ENCODE data around the gene SGF29.

DNA sequence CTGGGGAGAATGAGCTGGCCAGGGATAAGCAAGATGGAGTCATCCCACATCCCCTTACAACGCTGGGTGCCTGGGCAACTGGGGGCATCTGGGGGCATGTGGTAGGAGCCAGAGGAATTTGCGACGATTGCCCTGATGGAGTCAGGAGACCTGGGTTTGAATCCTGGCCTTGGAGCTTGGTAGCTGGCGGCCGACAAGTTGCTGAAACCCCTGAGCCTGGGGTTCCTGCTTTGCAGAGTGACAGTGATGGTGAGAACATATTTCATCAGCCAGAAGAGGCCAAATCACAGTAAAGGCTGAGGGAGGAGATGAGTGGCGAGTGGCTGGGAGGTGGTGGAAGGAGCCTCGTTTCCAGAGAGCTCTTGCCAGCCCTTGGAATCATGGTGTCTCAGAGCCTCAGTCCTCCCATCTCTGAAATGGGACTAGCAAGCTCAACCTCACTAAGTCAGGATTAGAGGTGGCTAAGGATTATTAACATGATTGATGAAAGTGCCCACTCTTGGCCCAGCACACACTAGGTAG, 42.9 kb downstream of the IL4R start:
- PRO-cap, 2 experiments = no peak in any of the 2 experiments

GRCh38 chr16:27362219-27363223, 39.5 kb upstream of the IL21R start:
- PRO-cap, 2 experiments = no peak in any of the 2 experiments

DNA sequence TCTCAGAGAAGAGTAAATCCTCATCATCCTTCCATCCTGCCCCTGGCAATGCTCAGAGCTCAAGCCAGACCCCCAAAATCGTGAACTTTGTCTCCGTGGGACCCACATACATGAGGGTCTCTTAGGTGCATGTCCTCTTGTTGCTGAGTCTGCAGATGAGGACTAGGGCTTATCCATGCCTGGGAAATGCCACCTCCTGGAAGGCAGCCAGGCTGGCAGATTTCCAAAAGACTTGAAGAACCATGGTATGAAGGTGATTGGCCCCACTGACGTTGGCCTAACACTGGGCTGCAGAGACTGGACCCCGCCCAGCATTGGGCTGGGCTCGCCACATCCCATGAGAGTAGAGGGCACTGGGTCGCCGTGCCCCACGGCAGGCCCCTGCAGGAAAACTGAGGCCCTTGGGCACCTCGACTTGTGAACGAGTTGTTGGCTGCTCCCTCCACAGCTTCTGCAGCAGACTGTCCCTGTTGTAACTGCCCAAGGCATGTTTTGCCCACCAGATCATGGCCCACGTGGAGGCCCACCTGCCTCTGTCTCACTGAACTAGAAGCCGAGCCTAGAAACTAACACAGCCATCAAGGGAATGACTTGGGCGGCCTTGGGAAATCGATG, 38.2 kb upstream of the IL21R start:
- PRO-cap, 2 experiments = no peak in any of the 2 experiments

- PRO-cap, 2 experiments = no peak in any of the 2 experiments
These were observed 24.3 kb upstream of the IL21R start for GRCh38 chr16:27377645-27378163.

GRCh38 chr16:27464761-27465566, 63.0 kb downstream of the IL21R start:
- PRO-cap, 2 experiments = peak in 1 of 2 experiments; most common minus-strand start chr16:27465035 (in 1)

DNA sequence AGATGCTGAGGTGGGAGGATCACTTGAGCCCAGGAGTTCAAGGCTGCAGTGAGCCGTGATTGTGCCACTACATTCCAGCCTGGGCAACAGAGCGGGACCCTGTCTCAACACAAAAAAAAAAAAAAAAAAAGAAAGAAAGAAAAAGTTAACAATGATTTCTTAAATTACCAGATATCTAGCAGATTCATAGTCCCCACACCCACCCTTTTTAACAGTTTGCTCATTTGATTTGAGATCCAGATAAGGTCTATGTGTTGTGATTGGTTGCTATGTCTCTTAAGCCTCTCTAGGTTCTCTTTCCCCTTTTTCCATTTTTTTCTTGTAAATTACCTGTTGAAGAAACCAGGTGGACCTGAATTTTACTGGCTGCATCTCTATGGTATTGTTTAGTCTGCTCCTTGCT, 213.6 kb downstream of the KATNIP start:
- PRO-cap, 2 experiments = no peak in any of the 2 experiments

GRCh38 chr16:27867587-27868006, 195.9 kb downstream of the GSG1L start:
- PRO-cap, 2 experiments = no peak in any of the 2 experiments

DNA sequence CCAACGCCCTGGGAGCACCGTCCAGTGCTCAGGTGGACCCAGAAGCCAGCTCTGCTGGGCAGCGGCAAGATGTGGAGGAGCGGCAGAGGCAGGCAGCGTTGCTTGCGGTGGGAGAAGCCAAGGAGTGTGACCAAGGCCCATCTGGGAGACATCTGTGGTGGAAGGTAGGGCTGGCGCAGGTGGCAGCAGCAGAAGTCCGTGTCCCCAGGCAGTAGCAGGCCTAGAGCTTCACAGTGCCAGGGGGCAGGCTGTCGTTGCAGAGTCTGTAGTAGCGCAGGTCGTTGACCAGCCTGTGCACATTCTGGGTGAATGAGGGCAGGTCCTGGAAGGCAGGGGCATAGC, 34.8 kb upstream of the GSG1L start:
- PRO-cap, 2 experiments = no peak in any of the 2 experiments

DNA sequence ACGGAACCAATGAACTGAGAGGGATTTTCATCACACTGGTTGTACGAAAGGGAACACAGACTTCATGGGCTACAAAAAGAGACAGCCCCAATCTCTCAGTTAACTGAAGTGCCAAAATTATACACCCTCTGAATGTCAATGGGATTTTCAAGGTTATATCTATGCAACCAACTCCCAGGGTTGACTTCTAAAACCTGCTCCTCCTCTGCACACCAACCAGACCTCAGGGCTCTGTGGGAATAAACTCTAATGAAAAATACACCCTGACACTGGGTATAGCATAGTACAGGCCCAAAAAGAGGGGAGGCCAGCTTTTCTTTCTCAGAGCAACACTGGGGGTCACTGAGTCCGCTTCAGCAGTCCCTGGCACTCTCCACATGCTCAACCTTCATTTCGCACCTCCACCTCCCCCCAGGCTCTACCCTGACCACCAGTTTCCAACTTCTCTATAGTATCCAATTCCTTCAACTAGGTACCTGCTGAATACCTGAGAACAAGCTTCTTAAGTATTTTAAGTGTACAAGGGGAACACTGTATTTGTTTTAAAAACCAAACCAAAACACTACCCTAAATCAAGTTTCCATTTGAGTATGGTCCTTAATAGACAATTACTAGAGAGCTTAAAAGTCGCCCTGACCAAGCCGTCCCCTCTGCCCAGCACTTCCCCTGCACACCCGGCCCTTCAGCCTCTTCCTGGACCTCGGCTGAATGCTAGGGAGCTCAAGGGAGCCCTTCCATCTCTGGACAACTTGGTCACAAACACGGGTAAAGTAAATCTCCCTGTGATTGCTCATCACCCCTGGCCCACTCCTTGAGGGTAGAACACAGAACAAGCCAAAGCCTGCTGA, 64.7 kb upstream of the GSG1L start:
- PRO-cap, 2 experiments = no peak in any of the 2 experiments

GRCh38 chr16:28175489-28176158, 36.1 kb downstream of the XPO6 start:
- PRO-cap, 2 experiments = no peak in any of the 2 experiments

- PRO-cap, 2 experiments = no peak in any of the 2 experiments
These were observed 27.7 kb upstream of the SBK1 start for GRCh38 chr16:28264417-28265160.

DNA sequence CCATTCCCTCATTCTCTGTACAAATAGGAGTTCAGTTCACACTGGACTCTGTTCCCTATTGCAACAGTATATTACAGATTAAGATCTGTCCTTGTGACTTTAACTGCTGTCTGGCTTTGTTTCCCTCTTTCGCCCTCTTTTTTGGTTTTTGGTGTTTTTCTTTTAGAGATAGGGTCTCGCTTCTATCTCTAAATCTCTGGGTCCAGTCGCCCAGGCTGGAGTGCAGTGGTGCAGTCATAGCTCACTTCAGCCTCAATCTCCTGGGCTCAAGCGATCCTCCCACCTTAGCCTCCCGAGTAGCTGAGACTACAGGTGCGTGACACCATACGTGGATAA, 12.3 kb downstream of the NUPR1 start:
- PRO-cap, 2 experiments = peak in 1 of 2 experiments; most common plus-strand start position 96 of the sequence (in 1)

DNA sequence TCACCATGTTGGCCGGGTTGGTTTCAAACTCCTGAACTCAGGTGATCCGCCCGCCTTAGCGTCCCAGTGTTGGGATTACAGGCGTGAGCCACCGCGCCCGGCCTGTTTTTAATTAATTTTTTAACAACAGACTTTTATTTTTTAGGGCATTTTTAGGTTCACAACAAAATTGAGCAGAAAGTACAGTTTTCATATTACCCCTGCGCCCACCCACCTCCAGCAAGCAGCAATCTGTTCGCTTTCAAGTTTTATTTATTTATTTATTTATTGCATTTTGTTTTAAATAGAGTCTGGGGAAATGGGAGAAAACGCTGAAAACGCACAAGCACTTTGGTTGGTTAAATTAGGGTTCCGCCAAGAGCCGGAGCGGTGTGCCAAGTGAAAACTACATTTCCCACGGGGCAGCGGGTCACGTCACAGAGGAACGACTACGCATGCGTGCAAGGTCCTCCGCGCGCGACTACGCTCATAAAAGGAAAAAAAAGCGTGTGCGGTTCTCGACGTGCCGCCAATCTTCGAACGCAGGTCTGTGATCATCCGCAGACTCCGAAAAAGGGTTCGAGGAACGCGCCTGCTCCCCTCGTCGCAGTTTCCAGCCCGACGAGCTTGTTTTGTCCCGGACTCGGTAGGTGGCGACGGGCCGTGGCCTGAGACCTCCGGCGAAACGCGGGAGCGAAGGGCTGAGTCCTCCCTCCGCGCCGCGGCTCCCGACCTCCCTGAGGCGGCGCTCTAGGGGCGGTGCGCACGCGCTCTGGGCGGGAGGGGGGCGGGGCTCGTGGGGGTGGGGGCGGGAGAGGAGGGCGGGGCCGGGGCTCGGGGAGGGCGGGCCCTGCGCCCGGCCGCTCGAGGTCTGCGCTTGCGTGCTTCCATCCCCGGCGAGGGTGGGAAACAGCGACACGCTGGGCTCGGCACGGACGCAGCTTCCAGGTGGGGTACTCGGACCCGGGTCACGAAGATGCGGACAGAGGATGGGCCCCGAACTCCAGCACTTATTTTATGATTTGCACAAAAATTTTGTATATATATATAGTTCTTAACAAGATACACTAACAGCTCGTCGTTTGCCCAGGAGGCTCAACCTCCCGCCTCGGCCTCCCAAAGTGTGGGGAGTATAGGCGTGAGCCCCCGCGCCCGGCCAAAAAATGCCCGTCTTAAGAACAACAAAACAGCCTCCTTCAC, at the start of gene SGF29:
SGF29 (plus strand) TSS at position 448 of the 1,179 bp plus-strand sequence.
- PRO-cap, 2 experiments = peak in 2 of 2 experiments; most common plus-strand start position 453 of the sequence (in 1); most common minus-strand start position 718 of the sequence (in 2)

- PRO-cap, 2 experiments = no peak in any of the 2 experiments
These were observed 7.5 kb downstream of the ATXN2L start for GRCh38 chr16:28830174-28830854.

DNA sequence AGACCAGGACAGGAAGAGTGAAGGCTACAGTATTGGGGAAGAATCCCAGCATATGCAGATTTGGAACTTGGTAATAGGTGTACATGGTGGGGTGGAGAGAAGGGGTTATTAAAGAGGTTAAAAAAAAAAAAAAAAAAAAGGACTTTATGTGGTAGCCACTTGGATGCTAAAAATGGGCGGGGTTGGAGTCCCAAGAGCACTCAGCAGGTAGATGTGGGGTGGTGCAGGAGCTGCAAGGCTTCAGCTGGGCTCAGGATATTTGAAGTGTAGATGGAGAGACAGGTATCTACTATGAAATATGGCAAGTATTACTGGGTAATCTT, 7.7 kb downstream of the TUFM start:
- PRO-cap, 2 experiments = no peak in any of the 2 experiments

DNA sequence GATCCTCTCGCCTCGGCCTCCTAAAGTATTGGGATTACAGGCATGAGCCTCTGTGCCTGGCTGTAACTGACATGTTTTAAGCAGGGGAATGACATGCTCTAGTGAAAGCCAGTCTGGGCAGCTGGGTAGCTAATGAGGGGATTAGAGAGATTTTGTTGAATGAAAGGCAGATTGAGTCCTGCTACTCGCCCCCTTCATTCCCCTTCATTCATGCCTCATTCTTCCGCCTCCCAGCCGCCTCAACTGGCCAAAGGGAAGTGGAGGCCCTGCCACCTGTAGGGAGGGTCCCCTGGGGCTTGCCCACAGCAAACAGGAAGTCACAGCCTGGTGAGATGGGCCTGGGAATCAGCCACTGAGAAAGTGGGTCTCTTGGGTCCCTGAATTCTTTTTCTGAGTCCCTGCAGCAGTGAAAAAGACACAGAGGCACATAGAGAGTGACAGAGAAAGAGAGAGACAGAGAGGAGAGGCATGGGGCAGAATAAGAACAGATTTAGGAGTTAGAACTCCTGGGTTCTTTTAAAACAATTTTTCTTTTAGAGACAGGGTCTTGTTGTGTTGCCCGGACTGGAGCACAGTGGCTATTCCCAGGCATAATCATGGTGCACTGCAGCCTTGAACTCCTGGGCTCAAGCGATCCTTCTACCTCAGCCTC, 1.0 kb upstream of the CD19 start:
- PRO-cap, 2 experiments = no peak in any of the 2 experiments

GRCh38 chr16:28986226-28986621, 1.4 kb downstream of the LAT start:
- PRO-cap, 2 experiments = no peak in any of the 2 experiments

DNA sequence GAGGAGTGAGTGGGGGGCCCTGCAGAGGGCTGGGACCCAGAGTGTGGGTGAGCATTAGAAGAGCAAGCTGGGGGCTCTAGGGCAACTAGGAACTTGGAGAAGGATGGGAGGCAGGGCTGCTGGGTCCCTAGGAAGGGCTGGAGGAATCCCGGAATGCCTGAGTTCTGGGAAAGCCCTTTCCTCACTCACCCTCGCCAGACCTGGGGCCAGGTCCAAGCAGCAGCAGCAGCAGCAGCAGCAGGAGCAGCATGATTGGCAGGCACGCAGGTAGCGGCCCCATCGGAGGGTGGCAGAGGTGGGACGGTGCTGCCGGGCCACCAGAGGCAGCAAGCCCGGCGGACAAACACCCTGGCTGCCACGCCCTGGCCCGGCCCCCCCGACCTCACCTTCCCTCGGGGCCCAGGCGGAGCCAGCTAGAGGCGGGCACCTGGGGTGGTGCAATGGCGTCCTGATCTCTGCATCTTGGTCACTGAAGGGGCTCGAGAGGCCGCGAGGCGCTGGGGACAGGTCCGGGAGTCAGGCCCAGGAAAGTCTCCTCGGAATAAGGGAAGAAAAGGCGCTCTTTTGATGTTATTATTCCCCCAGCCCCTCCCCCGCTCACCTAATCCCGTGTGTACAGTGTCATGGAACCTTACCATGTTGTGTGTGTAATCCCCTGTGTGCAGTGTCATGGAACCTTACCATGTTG, 122.5 kb downstream of the LAT start:
- PRO-cap, 2 experiments = no peak in any of the 2 experiments

GRCh38 chr16:29172449-29172896, 187.6 kb downstream of the LAT start:
- PRO-cap, 2 experiments = no peak in any of the 2 experiments

GRCh38 chr16:29183006-29183318, 198.1 kb downstream of the LAT start:
- PRO-cap, 2 experiments = no peak in any of the 2 experiments